ENCODE measurements around a stretch of chr11.

GRCh38 chr11:69137436-69137950 is 18.2 kb upstream of the SMIM38 start:
- PRO-cap, 2 experiments, result no peak in any of the 2 experiments

- PRO-cap, 2 experiments, result no peak in any of the 2 experiments
Observed at GRCh38 chr11:69155090-69155801, 489 bp upstream of the SMIM38 start.

- PRO-cap, 2 experiments, result no peak in any of the 2 experiments
Observed at GRCh38 chr11:69306301-69306510, 12.3 kb downstream of the MYEOV start.

DNA sequence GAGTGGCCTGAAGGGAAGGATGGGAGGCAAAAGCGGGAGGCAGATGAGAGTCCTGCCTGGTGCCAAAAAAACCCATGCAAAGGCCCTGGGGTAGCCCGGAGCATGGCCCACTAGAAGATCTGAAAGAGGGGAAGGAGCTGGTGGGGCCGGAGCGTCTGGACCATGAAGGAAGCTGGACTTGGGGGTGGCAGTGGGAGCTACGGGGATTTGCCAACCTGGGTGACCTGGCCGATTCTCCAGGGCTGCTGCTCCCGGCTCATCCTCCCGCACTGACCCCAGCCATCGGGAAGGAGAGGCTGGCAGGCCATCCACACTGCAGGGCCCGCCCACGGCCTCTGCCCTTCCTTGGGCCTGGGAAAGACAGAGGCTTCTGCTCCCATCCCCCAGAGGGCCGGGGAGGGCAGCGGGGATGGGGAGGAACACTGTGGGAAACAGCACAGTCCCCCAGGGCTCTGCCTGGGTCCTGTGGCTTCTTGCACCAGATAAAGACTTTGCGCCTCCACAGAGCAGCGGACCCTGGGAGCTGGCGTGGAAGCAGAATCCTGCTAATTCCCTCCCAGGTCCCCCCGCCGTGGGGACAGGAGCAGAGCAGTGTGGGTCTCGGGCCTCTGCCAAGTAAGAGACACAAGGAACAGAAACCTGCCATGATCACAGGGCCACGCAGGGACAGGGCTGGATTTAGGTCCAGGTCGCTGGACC is 100.4 kb downstream of the MYEOV start:
- PRO-cap, 2 experiments, result no peak in any of the 2 experiments

- PRO-cap, 2 experiments, result no peak in any of the 2 experiments
Observed at GRCh38 chr11:69419372-69420035, 125.5 kb downstream of the MYEOV start.

GRCh38 chr11:69643777-69644099 is 2.8 kb downstream of the CCND1 start:
- PRO-cap, 2 experiments, result no peak in any of the 2 experiments

GRCh38 chr11:69699360-69699863 is 4.4 kb downstream of the FGF19 start:
- PRO-cap, 2 experiments, result no peak in any of the 2 experiments

DNA sequence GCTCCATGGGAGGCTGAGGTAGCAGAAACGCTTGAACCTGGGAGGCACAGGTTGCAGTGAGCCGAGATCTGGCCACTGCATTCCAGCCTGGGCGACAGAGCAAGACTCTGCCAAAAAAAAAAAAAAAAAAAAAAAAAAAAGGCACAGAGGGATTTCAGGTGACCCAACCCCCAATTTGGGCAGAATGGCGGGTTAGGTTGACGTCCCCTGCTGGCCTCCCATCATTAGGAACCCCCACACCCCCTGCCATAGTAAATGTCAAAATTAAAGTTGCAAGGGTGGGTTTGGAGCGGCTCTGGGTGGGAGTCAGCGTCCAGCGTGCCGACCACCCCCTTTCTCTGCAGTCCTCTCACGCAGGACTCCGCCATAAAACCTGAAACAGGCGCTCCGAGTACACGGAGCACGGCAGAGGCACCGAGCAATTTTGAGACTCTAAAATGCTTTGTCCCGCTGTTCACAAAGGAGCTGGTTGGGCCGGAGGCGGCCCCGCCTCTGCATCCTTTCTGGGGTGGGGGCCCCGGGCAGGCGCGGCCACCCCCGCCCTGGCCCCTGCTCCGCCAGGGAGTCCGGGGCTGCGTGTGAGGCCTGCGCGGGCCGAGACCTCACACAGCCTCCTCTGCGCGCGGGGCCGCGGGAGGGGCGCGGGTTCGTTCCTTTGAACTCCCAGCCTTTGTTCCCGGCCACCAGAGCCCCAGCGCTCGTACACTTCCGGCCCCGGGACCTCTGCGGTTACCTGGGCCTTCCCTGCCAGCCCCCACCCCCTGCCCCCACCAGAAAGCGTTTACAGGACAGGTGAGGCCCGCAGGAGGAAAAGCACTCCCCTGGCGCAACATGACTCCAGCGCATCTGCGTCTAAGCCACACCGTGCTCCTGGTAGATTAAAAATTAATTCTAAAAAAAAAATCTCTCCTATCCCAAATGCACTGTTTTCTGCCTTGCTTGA is 1.7 kb downstream of the FGF19 start:
- PRO-cap, 2 experiments, result no peak in any of the 2 experiments

DNA sequence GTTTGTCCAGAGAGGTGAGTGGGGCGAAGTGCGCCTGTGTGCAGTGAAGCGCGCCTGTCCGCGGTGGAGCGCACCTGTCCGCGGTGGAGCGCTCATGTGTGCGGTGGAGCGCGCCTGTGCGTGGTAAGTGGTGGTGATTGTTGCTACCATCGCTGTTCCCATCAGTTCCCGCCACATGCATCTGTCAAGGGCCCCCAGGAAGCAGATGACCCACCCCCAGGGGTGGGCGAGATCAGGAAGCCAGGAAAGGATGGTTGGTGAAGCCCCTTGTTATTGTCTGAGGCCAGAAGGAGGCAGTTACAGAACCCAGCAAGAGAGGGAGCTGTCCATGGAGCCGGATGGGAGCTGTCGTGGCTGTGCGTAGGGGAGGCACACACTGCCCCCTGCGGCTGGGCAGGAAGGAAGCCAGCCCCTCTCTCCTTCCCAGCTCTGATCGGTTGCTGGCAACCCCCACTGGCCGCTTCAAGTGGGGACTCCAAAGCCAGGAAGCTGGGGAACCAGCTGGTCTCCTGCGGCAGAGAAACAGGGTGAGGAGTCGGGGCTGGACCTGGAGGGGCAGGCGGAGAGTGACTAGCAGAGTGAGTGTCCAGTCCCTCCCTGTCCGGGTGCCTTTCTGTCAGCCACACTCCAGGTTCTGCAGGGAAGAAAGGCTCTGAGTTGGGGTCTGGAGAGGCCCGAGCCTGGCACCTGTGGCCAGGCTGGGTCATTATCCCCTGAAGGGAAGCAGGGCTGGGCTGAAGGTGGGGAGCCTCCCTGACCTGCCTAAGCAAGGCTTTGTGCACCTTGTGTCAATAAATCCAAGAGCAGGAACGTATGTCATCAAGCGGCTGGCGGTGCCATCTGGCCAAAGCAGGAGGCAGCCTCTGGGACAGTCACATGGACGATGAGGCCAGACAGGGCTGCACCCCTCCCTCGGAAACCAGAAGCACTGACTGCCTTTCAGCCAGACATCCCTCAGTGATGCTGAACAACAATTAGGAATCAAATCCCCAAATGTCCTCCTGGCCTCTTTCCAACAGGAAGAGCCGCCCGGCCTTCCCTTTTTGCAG is 73.6 kb upstream of the FGF3 start:
- PRO-cap, 2 experiments, result no peak in any of the 2 experiments

DNA sequence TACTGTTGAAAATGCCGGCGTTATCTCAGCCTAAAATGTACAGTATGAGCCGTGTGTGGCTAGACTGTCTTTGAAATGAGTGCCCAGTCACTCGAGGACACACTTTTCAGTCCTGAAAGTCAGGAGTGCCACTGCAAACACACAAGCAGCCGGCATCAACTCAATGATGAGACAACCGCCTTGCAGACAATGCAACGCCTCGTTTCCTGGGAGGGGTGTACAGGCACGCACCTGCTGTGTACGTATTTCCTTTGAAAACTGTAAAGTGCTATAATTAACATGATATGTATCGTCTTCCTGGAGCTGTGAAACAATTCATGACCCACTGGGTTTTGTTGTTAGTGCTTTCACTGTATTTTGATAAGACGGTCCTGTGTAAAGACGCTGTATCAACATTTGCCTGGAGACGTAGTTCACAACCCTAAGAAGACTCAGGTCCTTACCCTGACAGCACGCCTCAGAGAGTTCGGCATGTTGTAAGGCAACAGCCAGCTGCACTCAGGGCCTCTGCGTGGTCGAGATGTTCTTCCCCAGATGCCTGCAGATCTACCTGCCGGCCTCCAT is 105.8 kb upstream of the ANO1 start:
- PRO-cap, 2 experiments, result no peak in any of the 2 experiments

GRCh38 chr11:70073753-70074570 is 4.2 kb upstream of the ANO1 start:
- PRO-cap, 2 experiments, result no peak in any of the 2 experiments

DNA sequence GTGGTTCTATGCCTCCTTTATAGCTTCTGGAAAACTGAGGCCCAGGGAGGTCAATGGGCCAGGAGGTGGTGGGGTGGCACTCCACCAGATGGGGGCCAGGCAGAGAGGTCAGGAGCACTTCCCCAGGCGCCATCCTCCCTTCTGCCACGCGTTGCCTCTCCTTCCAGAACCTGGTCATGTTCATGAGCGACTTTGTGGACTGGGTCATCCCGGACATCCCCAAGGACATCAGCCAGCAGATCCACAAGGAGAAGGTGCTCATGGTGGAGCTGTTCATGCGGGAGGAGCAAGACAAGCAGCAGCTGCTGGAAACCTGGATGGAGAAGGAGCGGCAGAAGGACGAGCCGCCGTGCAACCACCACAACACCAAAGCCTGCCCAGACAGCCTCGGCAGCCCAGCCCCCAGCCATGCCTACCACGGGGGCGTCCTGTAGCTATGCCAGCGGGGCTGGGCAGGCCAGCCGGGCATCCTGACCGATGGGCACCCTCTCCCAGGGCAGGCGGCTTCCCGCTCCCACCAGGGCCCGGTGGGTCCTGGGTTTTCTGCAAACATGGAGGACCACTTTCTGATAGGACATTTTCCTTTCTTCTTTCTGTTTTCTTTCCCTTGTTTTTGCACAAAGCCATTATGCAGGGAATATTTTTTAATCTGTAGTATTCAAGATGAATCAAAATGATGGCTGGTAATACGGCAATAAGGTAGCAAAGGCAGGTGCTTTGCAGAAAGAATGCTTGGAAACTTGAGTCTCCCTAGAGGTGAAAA is 15.3 kb upstream of the FADD start:
- PRO-cap, 2 experiments, result no peak in any of the 2 experiments

GRCh38 chr11:70204979-70205595 is 2.0 kb downstream of the FADD start:
- PRO-cap, 2 experiments, result no peak in any of the 2 experiments

DNA sequence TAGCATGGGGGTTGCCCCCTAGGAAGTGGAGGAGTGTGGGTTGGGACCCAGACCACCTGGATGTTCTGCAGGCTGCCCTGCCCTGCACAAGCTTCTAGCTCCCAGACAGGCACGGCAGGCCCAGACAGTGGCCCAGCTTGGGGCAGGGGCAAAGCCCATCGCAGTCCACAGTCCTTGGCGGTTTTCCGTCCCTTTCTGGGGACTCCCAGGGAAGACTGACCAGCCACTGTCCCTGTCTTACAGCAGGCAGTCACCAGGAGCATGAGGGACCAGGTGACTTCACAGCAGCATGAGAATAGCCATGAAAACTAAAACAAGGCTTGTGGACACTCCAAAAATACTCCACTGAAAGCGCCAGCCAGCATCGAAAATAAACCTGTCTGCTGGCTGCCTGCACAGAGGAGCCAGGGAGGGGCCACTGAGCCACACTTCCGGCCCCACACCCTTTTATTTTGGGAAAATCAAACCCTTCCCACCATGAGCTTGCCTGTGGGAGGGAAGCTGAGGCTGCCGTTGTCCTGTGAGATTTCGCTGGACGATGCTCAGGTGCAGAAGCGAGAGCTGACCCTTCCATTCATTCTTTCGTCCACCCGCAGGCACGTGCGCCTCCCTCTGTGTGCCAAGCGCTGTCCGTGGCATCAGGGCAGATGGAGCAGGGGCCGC is 27.9 kb downstream of the FADD start:
- PRO-cap, 2 experiments, result no peak in any of the 2 experiments

DNA sequence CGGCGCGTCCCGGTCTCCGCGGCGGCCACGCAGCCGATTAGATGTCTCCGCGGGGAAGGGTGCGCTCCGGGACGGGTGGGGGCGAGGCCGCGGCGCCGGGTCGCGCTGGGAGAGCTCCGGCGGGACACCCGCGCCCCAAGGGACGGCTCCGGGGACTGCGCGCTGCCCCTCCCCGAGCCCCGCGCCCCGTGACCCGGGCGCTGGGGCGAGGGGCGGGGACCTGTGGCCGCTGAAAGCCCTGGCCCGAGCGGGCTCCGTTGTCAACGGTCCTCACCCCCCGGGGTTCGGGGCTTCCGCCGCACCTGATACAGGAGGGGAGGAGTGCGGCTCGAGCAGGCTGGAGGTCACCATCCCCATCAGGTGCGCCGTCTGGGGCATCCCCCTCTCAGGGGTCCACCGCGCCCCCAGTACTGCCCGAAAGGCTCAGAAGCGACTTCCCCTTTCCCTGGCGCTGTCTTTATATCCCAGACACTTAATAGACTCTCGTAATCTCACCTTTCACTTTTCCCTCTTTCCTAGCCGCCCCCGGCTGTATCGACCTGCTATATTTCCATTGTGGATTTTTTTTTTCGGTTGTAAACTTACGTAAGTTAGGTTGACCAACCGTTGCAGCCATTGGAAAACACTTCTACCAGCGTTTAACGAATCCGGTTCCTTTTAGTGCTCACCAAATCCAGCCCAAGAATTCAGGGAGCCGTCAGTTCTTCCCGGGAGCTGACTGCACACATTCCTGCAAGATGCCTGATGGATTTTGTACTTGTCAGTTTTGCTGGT is 657 bp downstream of the PPFIA1 start:
- PRO-cap, 2 experiments, result peak in 1 of 2 experiments; most common plus-strand start position 697 of the sequence (in 1); most common minus-strand start position 150 of the sequence (in 1)

- PRO-cap, 2 experiments, result no peak in any of the 2 experiments
Observed at GRCh38 chr11:70299225-70300040, 28.9 kb downstream of the PPFIA1 start.

DNA sequence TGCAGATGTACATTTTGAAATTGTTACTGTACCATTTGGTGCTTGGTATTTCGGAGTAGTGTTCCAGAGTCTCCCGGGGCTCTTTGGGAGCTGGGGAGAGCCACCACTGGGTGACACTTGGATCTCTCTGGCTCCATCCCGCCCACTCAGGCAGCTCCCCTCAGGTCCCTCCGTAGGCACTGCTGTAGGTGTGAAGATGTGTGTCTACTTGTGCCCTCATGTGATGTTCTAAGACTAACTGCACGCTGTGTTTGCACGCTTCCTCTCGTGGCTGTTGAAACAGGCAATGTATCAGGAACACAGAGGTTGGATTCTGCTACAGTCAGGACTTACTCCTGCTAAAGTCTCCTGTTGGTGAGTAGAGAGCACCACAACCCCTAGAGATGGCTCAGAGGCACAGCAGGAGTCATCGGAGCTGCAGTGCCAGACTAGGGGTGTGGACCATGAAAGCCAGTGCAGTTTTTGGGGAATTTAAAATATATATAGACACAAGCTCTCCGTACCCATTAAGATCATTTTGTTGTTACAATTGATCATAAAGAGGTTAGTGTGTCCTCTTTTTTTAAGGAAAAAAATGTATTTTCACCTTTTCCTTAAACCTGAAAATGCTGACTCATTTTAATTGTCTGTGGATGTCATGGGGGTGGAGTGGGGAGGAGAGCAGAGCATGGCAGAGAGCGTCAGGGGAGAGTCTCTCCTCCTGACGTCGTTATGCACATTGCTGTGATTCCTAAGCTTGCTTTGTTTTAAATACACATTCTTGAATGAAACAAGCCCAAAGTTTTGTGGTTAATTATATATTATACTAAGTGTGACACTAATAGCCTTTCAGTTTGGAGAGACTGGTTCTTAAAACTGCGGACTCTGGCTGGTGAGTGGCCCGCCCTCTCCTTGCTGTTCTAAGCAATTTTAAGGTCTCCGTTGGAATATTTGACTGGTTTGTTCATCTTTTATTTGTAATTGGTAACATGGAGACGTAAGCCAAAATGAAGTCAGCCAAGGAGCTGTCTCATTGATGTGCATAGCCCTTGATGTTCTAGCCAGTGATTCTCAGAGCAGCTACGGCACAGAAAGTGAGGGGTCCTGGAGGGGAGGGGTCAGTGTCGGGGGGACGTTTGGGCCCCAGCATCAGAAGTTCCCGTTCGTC is 16.2 kb upstream of the CTTN start:
- PRO-cap, 2 experiments, result no peak in any of the 2 experiments

DNA sequence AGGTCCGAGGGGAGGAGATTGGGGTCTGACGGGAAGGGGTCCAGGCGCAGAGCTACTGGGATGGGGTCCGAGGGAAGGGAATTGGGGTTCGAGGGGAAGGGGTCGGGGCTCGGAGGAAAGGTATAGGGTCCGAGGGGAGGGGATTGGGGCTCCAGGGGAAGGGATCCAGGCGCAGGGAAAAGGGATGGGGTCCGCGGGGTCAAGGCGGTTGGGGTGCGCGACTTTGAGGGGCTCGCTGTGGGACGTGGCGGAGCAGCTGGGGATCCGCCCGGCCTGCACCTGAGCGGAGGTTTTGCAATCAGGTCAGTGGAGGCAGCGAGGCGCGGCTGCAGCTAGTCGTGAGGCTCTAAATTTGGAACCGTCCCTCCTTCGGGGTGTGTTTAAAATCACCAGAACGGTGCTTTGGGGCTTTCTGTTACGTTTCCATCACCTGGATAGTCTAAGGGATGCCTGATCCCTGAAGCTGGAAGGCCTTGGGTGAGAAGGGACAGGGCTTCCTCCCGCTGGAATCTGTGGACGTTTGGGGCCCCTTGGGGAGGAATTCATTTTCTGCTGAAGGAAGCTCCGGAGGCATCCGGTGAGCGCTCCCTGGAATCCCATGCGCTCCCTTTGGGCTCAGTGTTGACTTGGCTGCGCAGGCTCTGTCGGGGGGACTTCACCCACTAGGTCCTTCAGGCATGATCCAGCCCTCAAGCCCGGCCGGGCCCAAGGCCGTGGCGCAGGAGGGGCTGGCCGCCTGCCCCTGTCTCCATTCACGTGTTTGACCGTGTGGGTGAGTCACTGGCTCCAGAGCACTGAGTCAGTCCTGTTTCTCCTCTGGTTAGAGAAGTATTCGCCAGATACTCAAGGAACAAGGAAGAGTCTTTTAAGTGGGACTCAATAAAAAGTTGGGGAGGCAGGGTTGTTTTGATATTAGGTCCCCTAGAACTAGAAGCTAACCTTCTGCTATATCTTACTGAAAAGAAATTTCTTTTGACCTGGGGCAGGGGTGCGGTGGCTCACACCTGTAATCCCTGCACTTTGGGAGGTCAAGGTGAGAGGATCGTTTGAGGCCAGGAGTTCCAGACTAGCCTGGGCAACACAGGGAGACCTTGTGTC is 1.2 kb downstream of the CTTN start:
- PRO-cap, 2 experiments, result peak in 1 of 2 experiments; most common plus-strand start position 297 of the sequence (in 1); most common minus-strand start position 294 of the sequence (in 1)

DNA sequence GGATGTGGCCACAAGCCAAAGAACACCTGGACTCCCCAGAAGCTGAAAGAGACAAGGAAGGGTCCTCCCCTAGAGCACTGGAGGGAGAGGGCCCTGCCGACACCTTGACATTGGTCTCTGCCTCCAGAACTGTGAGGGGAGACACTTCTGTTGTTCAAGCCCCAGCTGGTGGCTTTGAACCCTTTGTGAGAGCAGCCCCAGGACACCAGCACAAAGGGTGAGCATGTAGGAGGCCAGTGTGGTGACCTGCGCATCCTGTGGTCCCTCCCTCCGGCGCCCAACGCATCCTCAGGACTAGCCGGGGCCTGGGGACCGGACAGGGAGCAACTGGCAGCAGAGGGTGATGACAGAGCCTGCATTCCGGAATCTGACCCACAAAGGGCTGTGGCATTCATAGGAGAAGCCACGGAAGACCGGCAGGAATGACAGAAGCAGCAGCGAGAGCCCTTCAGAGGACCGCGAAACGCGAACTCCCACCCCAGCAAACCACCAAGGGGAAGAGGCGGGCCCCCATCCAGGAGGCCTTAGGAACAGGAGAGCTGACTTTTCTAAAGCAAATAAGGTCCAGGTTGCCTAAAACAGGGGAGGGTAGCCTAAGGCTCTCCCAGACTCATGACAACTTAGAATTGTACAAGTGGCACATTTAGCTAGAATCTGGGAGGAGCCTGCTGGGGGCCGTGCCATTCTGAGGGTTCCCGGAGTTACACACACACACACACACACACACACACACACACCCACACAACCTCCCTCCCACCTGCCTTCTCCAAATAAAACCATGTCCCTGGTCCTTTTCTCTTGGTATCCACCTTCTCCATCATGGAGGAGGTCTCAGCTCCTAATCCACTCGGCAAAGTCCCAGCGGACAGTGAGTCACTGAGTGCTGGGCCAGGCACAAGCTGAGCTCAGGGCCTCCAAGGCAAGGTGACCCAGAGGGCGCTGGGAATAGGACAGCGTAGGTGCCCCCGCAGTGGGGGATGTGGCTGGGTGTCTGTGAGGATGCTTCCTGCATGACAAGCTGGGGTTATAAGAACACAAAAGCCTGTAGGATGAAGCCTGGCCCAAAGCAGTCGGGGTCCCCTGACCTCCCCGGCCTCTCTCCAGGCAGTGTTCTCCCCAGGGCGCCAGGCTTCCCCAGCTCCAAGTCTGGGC is 232.7 kb downstream of the CTTN start:
- PRO-cap, 2 experiments, result peak in 1 of 2 experiments; most common plus-strand start position 868 of the sequence (in 1); most common minus-strand start position 617 of the sequence (in 1)

- PRO-cap, 2 experiments, result no peak in any of the 2 experiments
Observed at GRCh38 chr11:71106563-71106849, 145.9 kb downstream of the SHANK2 start.

Data from cerebral cortex (tissue), 2 donors.